Thyroid gland (tissue), 7 donors: ENCODE results near the genes H3Y2, PRDM9 and MTMR12.

- PRO-cap, 2 experiments, result no peak in any of the 2 experiments
- RAMPAGE, long total RNA, 5 experiments, result no peak in any of the 5 experiments
Measured at GRCh38 chr5:17491831-17492190, at the start of gene H3Y2. Gene H3Y2 (minus strand): TSS chr5:17492076.

GRCh38 chr5:18745454-18746638 lies 1090.2 kb upstream of the H3Y1 start:
- PRO-cap, 2 experiments, result no peak in any of the 2 experiments
- RAMPAGE, long total RNA, 5 experiments, result no peak in any of the 5 experiments

DNA sequence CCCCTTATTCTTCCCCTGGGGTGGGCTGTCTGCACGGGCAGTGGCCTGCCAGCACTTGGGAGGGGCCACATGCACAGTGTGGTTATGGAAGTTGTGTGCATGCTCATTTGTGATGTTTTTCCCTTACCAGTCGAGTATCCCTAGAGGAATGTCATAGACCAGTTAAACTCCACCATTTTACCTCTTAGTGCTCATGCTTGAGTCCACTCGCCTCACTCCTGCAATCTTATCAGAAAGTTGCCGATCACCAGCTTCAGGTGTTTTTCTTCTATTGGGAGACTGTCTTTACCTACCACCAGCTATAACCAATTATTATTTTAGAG lies 584.8 kb downstream of the CDH18 start:
- PRO-cap, 2 experiments, result peak in 2 of 2 experiments; most common minus-strand start position 220 of the sequence (in 2)
- RAMPAGE, long total RNA, 5 experiments, result no peak in any of the 5 experiments

DNA sequence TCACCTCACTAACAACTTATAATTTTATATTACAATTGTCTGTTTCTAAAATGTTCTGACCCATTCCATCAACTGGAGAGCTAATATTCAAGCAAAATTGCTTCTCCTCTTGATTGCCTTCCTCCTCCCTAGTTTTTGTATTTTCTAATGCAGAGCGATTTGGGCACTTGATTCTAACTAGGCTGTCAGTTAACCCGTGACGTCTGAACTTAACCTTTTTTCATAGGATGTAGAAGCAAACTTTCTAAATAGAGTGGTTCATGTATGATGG lies 139.2 kb downstream of the CDH12 start:
- PRO-cap, 2 experiments, result no peak in any of the 2 experiments
- RAMPAGE, long total RNA, 5 experiments, result no peak in any of the 5 experiments

DNA sequence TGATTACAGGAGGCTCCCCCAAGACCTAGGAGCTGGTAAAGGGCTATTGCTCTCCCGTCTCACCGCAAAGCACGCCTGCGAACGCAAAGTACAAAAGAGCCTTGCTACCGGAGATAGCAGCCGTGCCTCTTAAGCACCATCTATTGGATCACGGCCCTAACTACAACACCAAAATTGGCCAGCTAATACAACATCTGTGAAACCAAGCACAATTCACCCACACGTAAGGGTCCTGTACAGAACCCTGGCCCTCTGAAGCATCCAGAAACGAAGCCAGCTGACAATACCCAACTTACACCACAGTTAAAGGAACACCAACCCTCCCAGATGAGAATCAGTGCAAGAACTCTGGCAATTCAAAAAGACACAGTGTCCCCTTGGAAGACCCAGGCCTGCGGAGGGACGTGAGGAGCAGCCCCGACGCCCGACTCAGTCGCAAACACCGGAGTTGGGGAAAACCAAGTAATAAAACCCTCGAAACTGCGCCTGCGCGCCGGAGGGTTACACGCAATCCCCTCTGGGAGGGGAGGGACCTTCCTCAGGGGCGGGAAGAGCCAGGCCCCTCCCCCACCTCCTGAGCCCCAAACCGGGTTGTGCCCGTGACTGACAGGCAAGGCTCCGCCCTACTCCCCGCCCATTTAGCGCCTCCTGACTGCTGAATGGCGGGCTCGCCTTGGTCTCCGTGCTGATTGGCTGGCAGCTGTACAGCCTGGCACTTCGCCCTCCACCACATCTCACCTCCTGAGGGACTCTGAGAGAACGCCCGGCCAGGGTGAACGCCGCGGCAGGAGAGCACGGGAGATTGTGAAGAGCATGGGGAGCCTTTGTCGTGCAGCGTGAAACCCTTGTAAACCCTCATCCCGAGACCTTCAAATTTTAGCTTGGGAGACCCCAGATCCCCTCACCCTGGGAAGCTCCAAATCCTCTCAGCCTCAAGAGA lies at the start of gene PRDM9:
Gene PRDM9, plus strand, starts transcription at position 744 of the 940 bp plus-strand sequence.
- PRO-cap, 2 experiments, result peak in 2 of 2 experiments; most common plus-strand start position 756 of the sequence (in 1); most common minus-strand start position 441 of the sequence (in 2)
- RAMPAGE, long total RNA, 5 experiments, result no peak in any of the 5 experiments

DNA sequence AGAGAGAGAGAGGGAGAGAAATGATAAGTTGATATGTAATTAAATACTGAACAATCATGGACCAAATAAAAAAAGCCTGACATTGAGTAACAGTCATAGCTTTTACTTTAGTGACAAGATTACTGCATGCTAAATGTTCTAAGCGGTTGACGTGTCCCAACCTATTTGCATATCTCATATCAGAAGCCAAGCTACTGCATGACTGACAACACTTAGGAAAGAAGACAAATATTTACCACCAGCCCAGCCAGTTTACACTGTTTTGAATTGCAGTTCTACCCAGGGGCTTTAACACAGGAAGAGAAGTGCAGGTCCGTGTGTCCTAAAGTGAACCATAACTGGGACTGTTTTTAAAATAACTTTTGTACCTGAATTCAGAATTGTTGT lies 219.8 kb downstream of the PRDM9 start:
- PRO-cap, 2 experiments, result no peak in any of the 2 experiments
- RAMPAGE, long total RNA, 5 experiments, result no peak in any of the 5 experiments

- PRO-cap, 2 experiments, result no peak in any of the 2 experiments
- RAMPAGE, long total RNA, 5 experiments, result no peak in any of the 5 experiments
Measured at GRCh38 chr5:27120408-27120933, 82.1 kb upstream of the CDH9 start.

DNA sequence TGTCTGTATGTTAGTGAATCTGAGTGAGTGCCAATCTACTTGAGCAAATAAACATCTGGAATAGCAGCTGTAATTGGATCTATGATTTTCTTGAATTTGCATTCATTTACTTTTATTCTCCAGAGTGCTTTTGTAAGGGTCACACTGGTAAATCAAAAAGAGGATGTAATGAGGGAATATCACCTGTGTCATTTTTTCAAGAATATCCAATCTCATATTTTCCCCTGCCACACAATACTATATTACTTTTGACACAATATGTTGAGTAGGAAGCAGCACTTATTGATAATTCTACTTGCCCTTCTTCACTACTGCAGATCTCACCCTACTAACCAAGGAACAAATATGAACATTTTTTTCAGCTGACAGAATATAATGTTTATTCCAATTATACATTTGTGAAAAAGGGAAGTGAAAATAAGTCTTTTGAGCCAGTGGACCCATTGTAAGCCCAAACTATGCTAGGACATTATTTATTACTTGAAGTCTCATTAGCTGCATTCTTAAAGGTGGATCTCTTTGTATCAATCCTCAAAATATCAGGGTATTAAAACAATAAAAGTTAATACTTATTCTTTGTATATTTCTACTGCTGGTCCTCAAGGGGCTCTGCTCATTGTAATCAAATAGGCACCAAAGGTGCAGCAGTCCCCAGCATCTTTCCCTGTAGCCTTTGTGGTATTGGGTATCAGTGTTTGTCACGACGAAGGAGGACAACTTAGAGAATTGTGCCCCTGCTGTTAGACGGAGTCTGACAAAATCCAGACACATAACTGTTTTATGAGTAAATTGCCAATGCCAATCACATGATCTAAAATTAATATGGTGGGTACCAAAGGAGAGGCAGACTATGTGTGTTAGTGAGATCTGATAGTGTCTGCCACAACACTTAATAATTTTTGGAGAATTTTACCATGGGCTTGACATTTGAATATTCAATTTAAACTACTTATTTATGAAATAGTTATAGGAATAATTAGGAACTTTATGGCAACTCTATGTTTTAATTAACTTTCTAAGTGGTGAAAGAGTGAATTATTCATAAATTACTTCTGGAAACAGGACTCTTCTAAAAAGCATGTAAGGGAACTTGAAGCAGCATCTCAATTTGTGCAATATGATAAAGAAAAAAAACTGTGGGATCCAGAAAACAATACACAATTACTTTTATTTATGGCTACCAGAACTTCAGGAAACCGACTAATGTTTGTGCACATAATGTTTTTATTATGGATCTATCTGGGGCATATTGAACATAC lies 453.6 kb upstream of the CDH9 start:
- PRO-cap, 2 experiments, result no peak in any of the 2 experiments
- RAMPAGE, long total RNA, 5 experiments, result no peak in any of the 5 experiments

DNA sequence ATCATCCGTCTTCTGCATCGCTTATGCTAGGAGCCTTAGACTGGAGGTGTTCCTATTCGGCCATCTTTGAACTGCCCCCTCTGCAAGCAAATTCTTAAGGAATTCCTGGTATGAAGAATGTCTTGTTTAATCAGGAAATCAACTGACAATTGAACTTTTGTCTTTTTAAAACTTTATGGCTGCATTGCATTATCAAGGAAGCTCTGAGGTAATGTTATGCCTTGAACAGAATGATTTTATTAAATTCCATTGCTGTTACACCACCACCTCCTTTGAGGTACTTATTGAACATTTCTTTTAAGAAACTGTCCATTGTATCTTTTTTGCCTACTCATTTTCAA lies 1915.7 kb upstream of the CDH9 start:
- PRO-cap, 2 experiments, result no peak in any of the 2 experiments
- RAMPAGE, long total RNA, 5 experiments, result no peak in any of the 5 experiments

GRCh38 chr5:31133284-31133984 lies 60.1 kb upstream of the CDH6 start:
- PRO-cap, 2 experiments, result no peak in any of the 2 experiments
- RAMPAGE, long total RNA, 5 experiments, result no peak in any of the 5 experiments

DNA sequence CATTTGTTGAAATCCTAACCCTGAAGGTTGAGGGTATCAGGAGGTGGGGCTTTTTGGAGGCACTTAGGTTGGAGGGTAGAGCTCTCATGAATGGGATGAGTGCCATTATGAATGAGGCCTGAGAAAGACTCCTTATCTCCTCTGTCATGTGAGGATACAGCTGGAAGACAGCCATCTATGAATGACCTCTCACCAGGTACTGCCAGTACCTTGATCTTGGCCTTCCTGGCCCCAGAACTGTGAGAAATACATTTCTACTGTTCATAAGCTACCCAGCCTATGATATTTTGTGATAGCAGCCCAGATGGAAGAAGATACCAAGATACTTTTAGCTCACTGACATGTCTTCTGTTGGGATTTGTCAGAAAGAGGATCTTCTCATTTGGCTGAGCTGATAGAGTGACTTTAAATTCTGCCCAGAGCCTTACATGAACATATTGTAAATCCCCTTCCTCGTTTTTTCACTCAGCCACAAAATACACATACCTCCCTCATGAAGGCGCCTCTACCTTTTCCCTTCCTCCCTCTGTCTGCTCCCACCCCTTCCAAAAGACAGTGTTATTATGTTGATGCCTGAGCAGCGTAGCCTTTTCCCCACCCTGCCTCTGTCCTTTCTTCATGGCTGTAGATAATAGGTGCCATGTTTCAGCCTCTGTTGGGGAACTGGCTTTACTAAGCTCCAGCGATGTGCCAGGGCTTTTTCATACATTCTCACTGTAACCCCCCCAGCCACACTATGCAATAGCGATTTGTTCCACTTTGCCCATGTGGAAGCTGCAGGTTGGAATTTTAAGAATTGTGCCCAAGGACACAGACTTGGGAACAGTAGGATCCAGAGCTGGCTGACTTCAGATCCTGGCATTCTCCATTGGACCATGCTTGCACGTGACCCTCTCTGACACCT lies 256.6 kb downstream of the PDZD2 start:
- PRO-cap, 2 experiments, result no peak in any of the 2 experiments
- RAMPAGE, long total RNA, 5 experiments, result no peak in any of the 5 experiments

DNA sequence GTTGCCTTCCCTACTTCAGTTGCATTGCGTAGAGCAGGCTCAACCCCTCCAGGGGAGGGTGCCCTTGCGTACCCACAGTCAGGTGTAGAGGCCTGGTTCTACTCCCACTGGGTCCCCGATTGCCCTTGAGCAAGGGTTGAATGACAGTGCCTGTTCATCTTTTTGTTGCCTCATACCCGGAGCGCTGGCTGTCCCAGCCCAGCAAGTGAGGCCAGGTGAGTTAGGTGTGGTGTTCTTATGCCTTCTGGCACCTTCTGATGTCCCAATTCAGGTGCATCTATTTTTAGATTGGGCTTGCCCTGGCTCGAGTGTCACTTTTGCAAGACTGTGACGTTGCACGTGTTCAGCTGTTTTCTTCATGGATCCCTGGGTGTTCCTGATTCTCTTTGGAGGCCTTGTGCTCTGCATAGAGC lies 257.8 kb downstream of the GOLPH3 start:
- PRO-cap, 2 experiments, result no peak in any of the 2 experiments
- RAMPAGE, long total RNA, 5 experiments, result no peak in any of the 5 experiments

DNA sequence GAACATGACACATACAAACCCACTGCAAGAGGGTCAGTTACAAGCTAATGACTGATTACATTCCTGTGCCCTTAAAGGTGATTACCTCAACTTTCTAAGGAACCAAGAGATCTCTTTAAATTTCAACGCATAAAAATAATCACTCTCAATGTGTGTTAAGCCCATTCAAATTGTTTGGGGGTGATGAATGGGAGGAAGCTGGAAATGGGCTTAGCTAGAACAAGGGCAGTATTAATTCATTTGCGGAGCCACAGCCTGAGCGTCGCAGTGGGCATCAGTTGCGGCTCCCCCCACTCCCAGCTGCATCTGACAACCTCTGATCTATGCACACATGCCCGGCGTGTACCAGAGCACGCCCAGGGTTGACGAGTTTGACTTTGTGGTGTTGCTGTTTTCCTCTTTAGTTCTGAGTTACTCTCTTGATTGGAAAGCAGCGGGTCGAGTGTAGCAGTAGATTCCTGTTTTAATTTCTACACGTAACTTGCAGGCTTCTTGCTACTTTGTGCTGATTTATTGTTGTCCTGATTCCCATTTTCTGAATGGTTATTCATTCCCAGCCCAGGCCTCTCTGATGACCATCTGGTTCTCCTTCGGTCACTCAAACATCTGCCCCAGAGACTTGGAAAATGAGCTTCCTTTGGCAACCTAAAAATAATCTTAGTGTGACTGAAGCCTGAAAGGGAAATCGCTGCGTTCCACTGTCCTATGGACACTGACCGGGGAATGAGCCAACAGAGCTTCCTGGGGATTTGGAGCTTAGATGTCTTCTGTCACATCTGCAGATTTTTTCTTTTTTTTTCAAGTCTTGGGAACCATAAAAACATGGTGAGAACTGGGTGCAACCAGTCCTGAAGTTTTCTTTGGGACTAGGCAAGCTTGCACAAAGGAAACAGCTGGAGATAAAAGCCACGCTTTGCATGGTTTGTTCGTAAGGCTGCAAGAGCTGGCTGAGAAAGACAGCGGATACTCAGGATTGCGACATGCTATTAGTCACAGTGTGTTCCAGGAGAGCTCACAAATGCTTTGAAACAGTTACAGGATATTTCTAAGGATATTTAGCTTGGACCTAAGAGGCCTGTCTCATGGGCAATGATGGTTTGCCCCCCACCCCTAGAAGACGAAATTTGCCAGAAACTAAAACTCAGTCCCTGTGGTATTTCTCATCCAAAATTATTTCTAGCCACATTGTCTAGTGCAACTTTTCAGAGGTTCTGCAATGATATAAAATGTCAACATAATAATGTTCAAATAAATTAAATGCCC lies 146.4 kb downstream of the GOLPH3 start:
- PRO-cap, 2 experiments, result no peak in any of the 2 experiments
- RAMPAGE, long total RNA, 5 experiments, result no peak in any of the 5 experiments

DNA sequence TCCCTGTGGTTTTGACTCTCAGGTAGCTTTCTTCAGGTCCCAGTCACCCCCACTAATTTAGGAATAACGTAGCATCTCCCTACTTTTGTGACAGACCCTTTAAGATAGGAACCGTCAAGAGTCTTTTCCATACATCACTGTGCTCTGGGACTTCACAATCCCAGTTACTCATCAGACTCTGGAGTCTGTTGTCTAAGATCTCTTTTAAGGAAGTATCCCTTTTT lies 143.1 kb downstream of the GOLPH3 start:
- PRO-cap, 2 experiments, result no peak in any of the 2 experiments
- RAMPAGE, long total RNA, 5 experiments, result no peak in any of the 5 experiments

GRCh38 chr5:32168512-32169237 lies 5.4 kb downstream of the GOLPH3 start:
- PRO-cap, 2 experiments, result no peak in any of the 2 experiments
- RAMPAGE, long total RNA, 5 experiments, result no peak in any of the 5 experiments

- PRO-cap, 2 experiments, result peak in 2 of 2 experiments; most common plus-strand start chr5:32173413 (in 2); most common minus-strand start chr5:32173302 (in 1)
- RAMPAGE, long total RNA, 5 experiments, result no peak in any of the 5 experiments
Measured at GRCh38 chr5:32173206-32173779, 826 bp downstream of the GOLPH3 start.

- PRO-cap, 2 experiments, result no peak in any of the 2 experiments
- RAMPAGE, long total RNA, 5 experiments, result no peak in any of the 5 experiments
Measured at GRCh38 chr5:32229408-32229886, 55.3 kb upstream of the GOLPH3 start.

DNA sequence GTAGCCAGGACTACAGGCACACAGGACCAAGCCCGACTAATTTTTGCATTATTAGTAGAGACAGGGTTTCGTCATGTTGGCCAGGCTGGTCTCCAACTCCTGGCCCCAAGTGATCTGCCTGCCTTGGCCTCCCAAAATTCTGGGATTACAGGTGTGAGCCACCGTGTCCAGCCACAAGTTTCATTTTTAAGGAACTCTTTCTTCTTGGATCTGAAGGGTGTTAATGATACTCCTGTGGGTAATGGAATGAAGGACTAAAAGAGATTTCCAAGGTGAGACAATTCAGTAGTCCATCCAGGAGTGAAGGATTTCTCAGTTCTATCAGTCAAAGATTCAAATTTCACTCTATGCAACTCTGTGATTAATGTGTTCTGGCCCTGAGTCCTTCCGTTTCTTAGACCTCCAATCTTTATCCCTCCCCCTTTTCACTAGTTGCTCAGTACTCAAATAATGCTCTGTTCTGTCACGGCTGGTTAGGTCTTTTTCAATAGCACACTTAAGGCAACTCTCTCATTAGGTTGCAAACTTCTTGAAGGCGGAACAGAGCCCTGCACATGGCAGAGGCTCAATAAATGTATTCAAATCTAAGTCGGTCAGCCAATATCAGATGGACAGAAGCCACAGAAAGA lies 66.7 kb upstream of the GOLPH3 start:
- PRO-cap, 2 experiments, result no peak in any of the 2 experiments
- RAMPAGE, long total RNA, 5 experiments, result no peak in any of the 5 experiments

DNA sequence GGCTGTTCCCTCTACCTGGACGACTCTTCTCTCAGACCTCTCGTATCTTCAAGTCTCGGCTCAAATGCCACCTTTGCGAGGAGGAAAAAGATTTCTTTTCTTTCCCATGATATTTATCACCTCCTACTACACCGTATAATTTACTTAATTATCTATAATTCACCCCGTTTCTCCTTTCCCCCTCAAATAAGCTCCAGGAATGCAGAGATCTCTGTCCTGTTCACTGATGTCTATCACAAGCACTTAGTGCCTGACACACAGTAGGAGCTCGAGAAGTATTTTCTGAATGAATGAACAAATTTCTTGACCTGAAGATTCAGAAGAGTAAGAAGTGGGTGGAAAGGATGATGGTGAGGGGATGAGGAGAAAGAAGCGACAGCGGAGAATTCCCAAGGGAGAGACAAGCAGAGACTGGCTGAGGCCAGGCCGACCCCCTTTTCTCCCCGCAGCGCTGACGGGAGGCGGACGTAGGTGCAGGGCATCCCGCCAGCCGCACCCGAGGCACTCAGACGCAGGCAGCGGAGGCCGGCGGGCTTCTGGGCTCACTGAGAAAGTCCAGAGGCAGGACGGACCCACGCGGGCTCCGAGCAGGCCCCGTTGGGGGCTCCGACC lies 827 bp downstream of the MTMR12 start:
- PRO-cap, 2 experiments, result peak in 2 of 2 experiments; most common plus-strand start position 508 of the sequence (in 2)
- RAMPAGE, long total RNA, 5 experiments, result no peak in any of the 5 experiments

DNA sequence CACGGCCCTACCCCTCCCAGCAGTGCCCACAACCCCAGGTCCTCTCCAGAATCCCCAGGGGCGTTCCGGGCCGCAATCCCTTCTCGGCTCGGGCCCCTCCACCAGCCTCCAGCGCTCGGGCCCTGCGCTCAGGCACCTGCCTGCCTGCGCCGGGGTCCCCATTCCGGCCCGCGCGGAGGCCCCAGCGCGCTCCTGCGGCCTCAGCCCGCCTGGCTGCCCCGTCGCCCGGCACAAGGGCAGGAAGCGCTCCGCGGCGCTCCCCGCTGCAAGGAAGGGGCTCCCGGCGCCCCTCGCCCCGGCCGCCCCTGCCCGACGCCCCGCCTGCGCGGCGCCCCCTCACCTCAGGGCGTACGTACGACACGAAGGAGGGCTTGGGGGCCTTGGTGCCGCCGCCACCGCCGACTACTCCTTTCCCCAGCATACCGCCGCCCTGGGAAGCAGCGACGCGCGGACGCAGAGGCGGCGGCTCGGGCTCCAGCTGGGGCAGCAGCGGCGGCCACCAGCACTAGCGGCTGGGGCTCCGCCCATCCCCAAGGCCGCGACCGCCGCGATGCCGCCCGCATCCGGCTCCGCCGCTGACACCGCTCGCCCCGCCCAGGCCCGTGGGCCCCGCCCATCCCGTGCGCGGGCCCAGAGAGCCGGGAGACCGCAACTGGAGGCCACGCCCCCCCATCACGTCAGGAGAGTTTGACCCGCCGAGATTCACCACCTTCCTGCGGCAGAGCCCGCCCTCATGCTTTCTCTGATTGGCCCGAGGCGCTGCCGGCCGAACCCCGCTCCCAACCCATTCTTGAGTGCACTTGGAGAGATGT lies at the start of gene MTMR12:
Gene MTMR12, minus strand, starts transcription at position 522 of the 812 bp plus-strand sequence.
- PRO-cap, 2 experiments, result peak in 2 of 2 experiments; most common minus-strand start position 552 of the sequence (in 2)
- RAMPAGE, long total RNA, 5 experiments, result start-site peak on the minus strand in 2 of 5 experiments, centred at positions 515 to 540 of the sequence, 317 to 816 reads per replicate